Epithelial cell of alveolus of lung (primary cell): ENCODE measurements around a stretch of chr16.

DNA sequence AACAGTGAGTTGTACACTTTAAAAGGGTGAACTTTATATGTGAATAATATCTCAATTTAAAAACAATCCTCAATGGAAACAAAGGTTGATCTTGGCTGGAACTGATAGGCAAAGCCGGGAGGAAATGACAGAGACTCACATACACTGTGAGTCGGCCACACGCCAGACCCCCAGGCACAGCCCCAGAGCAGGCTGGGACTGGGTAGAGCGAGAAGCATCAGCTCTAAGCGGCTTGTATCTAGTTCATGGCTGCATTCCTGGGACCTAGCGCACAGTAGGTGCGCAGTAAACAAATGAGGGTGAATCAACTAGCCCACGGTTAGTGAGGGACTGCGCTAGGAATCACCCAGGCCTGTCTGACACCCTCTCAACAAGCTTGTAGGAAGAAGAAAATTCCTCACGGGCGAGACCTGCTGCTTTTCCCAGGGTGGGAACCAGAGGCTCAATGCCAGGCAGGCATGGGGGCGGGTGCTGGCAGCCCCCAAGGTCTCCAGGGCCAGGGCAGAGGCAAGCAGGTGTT lies 3.2 kb downstream of the DBNDD1 start:
- RAMPAGE, long total RNA: no peak
- RRBS: no CpG with 5 or more reads among the region's 12 CpGs

DNA sequence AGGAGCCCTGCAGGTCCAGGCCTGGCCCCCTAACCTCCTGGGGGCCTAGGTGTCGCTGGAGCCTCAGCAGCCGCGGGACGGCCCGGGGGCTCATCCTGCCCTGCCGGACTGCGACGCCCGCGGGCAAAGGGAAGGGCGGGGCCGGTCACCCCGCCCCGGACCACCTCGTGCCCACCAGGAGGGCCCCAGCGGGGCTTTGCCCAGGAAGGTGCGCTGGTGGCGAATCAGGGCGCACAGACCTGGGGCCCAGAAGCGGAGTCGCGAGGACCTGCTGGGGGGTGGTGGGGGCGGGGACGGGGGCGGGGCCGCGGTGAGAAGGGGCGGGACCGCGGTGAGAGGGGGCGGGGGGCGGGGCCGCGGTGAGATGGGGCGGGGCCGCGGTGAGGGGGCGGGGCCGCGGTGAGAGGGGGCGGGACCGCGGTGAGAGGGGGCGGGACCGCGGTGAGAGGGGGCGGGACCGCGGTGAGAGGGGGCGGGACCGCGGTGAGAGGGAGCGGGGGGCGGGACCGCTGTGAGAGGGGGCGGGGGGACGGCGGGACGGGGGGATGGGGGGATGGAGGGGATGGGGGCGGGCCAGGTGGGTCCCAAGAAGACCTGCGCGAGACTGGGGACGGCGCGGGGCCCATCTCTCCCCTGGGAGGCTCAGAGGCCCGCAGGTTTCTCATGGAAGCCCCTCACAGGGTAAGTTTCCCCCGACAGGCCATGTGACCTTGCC lies 25.2 kb downstream of the GAS8 start:
- RAMPAGE, long total RNA: no peak
- RRBS: 2% methylated on average over 7 of the region's 67 CpGs